Spinal cord (tissue), 3 donors: ENCODE results near the gene CLDN10.

- PRO-cap: no peak
- RAMPAGE, long total RNA: start-site peak on the plus strand at chr13:95552713-95552732, 479 and 260 reads in 2 replicates
Observed at GRCh38 chr13:95551982-95553107, at the start of gene CLDN10. CLDN10 (plus strand) TSS chr13:95552720.

DNA sequence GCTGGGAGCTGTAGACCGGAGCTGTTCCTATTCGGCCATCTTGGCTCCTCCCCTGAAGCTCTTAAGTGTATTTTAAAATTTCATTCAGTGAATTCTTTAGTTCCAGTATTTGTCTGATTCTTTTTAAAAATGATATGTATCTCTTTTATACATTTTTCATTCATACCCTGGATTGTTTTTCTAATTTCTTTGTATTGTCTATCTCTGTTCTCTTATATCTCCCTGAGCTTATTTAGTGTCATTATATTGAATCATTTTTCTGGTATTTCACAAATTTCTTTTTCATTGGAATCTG lies 63.8 kb downstream of the DNAJC3 start:
- PRO-cap: no peak
- RAMPAGE, long total RNA: no peak

- PRO-cap: no peak
- RAMPAGE, long total RNA: no peak
Observed at GRCh38 chr13:96218509-96218890, 128.6 kb downstream of the HS6ST3 start.

GRCh38 chr13:97076860-97077544 lies 82.7 kb upstream of the OXGR1 start:
- PRO-cap: no peak
- RAMPAGE, long total RNA: no peak

DNA sequence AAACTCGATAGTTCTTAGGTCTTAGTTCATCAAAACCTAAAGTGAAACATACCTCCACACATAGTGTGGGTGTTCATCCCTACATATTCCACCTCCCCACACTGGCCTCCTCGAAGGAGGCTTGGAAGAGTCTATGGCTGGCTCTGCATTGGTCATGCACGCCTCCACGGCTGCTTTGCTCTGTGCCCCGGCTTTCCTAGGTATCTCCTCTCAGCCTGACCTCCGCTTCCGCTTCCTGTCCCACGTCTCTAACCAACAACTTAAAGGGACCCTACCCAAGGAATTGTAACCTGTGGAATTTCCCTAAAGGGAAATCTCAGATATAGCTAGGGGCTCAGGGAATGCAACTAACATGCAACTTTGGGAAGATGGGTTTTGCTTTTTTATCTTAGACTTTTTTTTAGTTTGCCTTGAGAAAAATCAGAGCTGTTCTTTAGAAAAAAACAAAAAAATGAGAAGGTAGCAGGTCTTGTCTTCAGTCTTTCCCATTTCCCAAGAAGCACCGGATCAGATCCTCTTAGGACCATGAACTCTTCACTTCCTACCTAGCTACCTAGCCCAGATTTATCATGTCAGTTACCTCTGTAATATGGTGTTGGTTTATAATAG lies 79.6 kb upstream of the MBNL2 start:
- PRO-cap: no peak
- RAMPAGE, long total RNA: no peak

DNA sequence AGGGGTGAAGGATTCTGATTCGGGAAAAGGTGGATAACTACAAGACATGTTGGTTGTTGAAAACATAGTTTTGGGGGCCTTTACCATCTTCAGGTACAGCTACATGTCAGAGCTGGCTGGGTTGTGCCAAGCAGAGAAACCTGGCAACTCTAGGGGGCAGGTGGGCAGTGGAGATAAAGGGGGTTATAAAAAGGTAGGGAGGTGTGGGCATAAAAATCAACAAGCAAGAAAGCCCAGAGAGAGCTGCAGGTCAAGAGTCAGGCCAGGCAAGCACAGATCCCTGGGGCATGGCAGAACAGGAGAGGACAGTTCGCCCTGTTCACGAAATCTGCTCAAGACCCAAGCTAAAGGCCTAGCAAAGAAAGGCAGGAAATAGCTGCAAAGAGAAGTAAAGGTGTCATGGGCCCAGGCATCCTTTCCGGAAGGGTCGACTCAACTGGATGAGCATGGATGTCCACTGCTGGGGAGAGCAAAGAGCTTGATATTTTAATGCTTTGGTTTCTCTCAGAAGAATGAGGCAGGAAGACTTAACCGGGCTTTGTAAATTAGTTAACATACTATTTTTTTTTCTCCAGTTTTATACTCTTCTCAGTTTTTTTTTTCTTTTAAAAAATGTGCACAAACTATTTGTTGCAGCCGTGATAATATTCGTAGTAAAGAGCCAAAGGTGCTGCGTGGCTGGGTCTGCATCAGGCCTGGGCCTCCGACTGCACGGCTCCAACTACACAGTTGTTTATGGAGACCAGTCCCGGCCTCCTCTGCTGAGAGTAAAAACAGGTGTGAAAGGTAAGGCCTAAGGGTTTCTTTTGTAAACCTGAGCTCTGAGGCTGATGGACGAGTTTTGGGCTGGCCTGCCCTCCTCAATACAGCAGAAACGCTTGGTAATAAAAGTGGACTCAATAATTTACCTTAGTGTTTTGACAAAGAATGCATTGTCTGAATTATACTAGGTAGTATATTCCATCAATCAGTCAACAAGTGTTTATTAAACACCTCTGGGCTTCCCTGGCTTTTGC lies 3.6 kb downstream of the MBNL2 start:
- PRO-cap: no peak
- RAMPAGE, long total RNA: no peak

GRCh38 chr13:97237909-97239196 lies 16.2 kb downstream of the MBNL2 start:
- PRO-cap: no peak
- RAMPAGE, long total RNA: no peak

GRCh38 chr13:97256959-97257571 lies 34.9 kb downstream of the MBNL2 start:
- PRO-cap: no peak
- RAMPAGE, long total RNA: no peak

DNA sequence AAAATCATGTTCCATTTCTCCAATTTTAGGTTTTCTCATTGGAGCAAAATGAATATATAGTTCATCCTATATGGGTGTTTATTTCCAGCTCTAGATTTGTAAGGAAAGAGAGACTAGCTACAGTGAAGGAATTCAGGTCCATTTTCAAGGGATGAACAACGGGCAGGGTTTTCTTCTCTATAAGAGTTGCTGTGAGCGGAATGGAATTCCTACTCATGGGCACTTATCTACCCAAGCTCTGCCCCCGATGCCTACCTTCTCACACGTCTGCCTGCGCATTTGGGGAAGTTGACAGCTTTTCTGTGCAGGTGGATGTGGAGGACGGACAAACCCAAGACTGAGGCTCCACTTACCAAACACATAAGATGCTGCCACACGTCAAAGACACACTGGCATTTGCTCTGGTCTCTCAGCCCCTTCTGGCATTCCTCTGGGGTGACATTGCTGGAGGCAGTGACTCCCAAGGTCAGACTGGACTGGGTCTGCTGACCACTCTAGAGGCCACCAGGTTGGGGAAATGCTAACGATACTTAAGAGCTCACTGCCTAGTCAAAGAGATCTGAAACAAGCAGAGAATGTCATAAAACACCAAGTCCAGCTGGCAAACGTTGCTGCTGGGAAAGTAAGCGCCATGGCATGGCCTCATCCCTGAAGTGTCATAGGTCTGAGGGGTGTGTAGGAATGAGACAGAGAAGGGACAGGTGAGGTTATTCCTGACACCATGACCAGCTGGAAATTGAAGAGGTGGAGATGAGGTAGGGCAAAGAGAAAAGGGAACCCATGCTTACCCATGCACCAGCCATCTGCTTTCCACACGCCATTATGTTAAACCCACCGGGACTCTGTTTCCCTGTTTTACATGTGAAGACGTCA lies 59.0 kb upstream of the RAP2A start:
- PRO-cap: no peak
- RAMPAGE, long total RNA: no peak

DNA sequence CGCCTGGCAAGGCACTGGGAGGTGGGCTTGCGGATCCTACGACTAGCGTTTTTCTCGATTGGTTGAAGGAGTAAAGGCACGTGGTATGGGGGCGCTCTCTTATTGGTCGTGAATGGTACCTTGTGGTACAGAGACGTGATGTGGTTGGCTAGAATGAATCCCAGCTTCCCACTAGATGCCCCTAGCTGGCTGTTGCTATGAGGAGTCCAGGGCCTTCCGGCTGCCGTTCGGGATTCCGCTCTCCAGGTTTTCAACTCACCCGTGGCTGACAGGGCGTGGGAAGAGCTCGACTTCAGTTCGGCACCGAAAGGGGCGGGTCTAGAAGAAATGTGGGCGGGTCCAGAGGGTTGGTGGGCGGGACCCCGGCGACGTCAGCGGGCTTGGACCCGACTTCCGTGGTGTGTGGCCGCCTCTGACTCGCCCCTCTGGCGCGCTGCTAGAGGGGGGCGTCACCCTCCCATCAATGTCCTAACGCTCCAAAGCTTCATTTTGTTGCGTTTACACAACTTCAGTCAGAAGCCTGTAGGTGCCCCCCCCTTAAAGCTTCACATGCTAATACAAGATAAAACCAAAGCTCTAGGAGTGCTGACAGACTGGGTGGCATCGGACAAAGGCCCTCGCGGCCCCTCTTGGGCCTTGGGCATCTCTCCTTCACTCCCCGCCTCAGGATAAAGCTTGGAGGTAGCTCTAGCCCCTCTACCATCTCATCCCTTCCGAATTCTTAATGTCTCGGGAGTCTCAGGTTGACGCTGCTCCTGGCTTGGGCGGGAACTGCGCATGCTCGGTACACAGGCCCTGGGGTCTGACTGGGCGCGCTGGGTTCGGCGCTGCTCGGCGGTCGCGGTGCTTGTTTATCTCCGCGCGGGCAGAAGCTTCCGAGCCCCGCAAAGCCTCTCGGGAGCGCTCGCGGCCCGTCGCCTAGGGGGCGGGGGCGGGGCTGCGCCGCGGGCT lies 619 bp upstream of the RAP2A start:
- PRO-cap: no peak
- RAMPAGE, long total RNA: no peak

- PRO-cap: no peak
- RAMPAGE, long total RNA: no peak
Observed at GRCh38 chr13:98026317-98027095, 73.0 kb downstream of the IPO5 start.

- PRO-cap: no peak
- RAMPAGE, long total RNA: no peak
Observed at GRCh38 chr13:98033610-98033998, 80.1 kb downstream of the IPO5 start.

DNA sequence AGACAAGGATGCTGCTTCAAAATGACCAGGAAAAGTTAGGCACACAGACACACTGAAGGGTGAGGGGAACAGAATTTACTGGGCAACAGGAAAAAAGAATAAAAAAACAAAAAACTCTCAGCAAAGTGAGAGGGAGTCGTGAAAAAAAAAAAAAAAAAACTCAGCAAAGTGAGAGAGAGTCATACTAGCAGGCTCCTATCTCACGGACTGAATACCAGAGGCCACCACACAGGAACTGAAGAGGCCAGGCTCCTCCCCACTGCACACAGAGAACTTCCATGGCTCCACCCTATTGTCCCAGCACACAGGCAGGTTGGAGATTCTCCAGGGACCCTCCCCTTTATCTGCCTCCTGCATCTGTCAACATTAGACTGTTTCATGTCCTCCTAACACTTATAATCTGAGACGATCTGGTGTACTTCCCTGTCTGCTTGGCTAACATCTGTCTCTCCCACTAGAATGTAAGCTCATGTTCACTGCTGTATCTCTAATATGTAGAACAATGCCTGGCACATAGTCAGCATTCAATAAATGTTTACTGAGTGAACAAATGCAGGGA lies 37.0 kb upstream of the FARP1 start:
- PRO-cap: no peak
- RAMPAGE, long total RNA: no peak

DNA sequence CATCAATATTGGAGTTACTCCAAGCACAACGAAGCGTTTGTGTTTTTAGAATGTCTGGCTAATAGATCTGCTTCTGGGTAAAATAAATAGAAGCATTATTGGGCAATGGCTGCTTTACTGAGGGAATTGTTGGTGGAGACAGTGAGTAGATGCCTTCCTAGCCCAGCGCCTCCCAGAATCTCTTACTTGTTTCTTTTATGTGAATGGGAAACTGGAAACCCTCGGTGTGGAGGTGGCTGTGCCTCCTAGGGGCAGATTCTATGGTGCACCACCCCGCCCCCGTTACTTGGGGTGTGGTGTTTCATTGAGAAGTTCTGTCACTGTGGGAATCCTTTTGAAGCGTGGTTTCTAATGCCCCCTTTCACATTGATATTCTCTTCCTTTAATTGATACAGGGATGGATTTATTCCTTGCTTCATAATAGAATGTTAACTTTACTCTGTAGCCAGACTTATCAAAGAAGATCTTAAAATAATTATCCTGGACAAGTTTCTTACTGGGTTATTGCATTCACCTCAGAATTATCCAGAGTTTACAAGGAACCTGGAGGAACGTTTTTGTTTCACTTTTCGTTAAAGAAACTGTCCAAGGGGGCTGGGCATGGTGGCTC lies 2.2 kb downstream of the FARP1 start:
- PRO-cap: no peak
- RAMPAGE, long total RNA: no peak

GRCh38 chr13:98285928-98286524 lies 109.0 kb upstream of the RNF113B start:
- PRO-cap: no peak
- RAMPAGE, long total RNA: no peak

DNA sequence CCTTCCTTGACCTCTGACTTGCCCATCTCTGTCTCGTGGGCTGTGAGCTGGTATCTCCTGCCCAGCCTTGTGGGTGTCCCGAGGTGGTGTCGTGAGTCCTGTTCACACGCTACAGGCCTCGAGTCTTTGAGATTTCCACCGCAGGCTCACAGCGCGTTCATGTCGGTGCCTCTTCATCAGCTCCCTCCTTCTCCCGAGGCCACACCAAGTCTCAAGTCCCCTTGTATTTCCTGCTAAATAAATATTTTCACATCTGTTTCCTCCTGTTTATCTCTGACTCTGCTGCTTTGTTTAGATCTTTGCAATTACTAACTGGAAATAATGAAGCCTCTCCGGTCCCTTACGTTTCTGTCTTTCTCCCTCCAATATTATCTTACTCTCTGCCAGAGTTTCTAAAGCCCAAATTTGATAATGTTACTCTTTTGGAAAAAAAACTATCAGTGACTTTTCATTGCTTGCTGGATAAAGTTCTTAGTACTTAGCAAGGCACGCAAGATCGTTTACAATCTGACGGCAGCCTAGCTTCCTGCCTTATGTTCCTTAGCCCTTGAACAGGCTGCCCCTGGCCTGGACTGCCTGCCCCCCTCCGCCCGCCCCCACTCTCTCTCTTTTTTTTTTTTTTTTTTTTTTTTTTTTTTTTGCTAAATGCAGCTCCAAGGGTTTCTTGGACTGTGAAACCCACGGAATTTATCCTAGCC lies 130.5 kb upstream of the RNF113B start:
- PRO-cap: no peak
- RAMPAGE, long total RNA: no peak

DNA sequence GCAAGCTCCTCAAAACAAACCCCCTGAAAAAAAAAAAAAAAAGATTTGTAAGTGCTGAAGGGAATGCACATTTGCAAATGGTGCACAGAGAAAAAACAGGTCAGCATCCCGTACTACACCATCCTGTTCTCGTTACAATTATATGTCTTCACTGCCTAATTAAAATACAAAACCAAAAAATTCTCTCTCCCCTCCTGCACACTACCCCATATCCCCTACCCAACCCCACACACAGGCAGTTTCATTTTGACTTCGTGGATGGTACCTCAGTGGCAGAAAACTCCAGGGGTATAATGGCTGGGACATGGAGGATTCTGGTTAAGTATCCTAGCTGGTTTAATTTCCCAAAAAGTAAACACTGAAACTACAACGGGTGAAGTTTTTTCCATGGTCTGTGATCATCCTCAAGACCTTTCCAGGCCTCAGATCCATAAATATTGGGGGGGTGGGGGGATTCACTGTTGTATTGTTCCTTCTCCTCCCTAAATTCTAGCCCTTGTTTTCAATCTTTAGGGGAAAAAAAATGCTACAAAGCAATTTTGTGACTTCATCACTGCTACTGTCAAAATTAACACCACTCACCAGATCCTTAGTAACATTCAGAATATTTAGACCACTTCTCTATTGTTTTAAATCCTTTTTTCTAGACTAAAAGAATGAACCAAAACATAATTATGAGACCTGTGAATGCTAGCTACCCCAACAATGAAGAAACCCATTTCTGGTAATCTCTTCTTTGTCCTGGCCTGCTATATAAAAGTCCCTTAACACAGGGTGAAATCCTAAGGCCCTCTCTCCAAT lies 61.6 kb downstream of the STK24 start:
- PRO-cap: no peak
- RAMPAGE, long total RNA: no peak

- PRO-cap: no peak
- RAMPAGE, long total RNA: no peak
Observed at GRCh38 chr13:98565665-98566196, 11.2 kb downstream of the STK24 start.

GRCh38 chr13:98577179-98578349 lies 657 bp upstream of the STK24 start:
- PRO-cap: unidirectional peak, plus-strand start at chr13:98577228
- RAMPAGE, long total RNA: no peak

- PRO-cap: no peak
- RAMPAGE, long total RNA: no peak
Observed at GRCh38 chr13:98658025-98658535, 81.2 kb upstream of the STK24 start.